ENCODE results near the gene ARL6IP4.

DNA sequence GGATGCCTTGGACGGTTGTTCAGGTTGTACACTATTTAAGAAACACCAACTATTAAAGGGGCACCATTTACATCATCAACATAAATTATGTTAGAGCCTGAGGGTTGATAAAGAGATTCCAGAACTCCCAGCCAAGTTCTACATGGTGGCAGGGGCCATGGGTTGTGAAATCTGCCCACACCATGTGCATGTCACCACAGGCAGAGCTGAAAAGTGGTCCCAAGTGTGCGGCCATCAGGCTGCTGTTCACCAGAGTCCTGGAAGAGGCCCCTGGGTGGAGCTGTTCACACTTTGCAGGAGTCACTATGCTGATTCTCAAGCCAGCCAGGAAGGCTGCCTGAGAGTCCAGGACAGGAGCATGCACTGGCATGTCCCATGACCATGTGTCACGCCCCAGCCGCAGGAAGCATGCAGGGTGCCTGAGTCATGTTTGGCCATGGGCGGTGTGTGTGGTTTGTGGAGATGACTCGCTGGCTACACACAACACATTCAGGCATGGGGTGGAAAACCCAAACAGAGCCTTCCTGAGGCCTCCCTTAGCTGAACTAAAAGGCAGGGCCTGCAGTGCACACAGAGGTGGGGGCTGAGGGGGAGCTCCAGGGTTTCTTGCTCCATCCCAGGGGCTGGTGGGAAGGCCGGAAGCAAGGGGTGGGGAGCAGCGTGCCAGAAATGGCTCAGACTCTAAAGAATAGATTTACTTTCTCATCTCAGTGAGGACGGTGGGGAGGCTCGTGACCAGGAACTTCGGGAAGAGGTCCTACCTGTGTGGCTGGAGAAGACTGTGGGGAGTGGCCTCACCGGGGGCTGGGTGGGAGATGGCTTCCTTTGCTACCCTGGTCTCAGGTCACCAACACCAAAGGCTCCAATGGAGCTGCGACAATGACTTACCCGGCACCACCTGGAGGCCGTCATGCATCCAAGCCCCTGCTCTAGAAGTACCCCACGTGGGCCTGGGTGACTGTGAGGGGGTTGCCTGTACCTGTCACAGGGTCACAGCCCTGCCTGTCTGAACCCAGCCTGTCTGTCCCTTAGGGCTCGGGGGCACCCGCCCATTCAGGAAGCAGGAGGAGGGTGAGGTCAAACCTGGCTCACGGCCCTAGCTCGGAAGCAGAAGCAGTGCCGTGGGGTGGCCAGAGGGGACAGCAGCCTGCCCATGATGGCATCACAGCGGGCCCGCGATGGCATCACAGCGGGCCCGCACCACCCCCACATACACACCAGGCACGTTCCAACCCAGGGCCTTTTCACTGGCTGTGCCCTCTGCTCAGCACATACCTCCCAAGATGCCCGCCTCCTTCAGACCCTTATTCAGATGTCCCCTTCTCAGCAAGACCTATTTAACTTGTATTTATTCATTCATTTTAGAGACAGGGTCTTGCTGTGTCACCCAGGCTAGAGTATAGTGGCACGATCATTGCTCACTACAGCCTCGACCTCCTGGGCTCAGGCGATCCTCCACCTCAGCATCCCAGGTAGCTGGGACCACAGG is 19.1 kb downstream of the ABCB9 start:
- PRO-cap, 2 experiments: no peak in any of the 2 experiments

DNA sequence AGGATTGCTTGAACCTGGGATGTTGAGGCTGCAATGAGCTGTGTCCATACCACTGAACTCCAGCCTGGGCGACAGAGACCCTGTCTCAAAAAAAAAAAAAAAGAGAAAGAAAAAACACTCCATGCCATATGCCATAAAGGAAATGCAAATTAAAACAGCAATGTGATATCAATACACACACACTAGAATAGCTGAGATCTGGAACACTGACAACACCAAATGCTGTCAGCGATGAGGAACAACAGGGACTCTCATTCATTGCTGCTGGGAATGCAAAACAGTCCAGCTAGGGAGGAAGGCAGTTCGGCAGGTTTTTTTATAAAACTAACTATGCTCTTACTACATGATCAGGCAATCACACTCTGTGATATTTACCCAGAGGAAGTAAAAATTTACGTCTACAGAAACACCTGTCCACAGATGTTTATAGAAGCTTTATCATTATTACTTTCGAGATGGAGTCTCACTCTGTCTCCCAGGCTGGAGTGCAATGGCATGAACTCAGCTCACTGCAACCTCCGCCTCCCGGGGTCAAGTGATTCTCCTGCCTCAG is 3.5 kb upstream of the ABCB9 start:
- PRO-cap, 2 experiments: no peak in any of the 2 experiments

DNA sequence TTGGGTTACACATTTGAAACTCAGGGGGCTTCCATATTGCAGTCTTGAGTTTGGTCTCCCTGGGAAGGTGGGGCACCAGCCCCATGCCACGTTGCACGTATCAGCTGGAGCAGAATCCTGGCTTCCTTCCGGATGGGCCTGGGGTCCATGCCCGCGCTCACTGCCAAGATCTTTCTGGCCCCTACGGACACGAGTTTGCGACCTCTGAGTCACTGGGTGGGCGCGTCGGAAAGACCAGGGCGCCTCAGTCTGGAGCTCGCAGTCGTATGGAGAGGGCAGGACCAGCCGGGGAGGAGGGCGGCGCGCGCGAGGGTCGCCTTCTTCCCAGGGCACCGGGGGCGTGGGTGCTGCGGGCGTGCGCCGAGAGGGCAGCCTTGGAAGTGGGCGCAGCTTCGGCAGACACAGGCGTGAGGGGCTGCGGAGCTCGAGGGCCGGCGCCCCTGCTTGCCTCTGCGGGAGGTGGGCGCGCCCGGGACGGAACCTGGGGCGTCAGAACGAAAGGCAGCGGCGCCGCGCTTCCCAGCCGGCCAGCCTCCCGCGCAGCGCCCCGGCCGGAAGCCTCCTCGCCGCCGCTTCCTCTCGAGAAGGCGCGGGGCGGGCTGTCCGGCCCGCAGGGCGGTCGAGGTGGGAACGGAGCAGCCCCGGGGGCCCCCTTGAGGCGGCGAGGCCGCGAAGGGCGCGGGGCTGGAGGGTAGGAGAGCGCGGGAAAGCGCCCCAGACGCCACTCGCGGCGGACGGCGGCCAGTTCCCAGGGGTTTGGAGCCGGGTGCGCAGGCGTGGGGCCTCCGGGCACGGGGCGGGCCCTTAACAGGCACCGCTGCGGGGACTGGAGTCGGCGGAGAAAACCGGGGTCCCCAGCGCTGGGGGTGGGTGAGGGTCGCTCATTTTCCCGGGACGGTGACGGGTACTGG is at the start of gene ARL6IP4:
TSS of gene ARL6IP4 (plus strand) at position 560 of the 911 bp plus-strand sequence.
- PRO-cap, 2 experiments: peak in 2 of 2 experiments; most common plus-strand start position 582 of the sequence (in 1); most common minus-strand start position 461 of the sequence (in 1)

GRCh38 chr12:123043596-123043941 is 63.1 kb downstream of the ARL6IP4 start:
- PRO-cap, 2 experiments: peak in 1 of 2 experiments; most common plus-strand start chr12:123043750 (in 1); most common minus-strand start chr12:123043712 (in 1)

GRCh38 chr12:123142723-123143591 is 7.9 kb downstream of the PITPNM2 start:
- PRO-cap, 2 experiments: no peak in any of the 2 experiments

- PRO-cap, 2 experiments: no peak in any of the 2 experiments
Observed at GRCh38 chr12:123150090-123150357, 866 bp downstream of the PITPNM2 start.

GRCh38 chr12:123227730-123228217 is 5.2 kb downstream of the MPHOSPH9 start:
- PRO-cap, 2 experiments: no peak in any of the 2 experiments

GRCh38 chr12:123266959-123267471 is 4.6 kb downstream of the CDK2AP1 start:
- PRO-cap, 2 experiments: no peak in any of the 2 experiments

GRCh38 chr12:123268732-123269915 is 2.5 kb downstream of the CDK2AP1 start:
- PRO-cap, 2 experiments: no peak in any of the 2 experiments

DNA sequence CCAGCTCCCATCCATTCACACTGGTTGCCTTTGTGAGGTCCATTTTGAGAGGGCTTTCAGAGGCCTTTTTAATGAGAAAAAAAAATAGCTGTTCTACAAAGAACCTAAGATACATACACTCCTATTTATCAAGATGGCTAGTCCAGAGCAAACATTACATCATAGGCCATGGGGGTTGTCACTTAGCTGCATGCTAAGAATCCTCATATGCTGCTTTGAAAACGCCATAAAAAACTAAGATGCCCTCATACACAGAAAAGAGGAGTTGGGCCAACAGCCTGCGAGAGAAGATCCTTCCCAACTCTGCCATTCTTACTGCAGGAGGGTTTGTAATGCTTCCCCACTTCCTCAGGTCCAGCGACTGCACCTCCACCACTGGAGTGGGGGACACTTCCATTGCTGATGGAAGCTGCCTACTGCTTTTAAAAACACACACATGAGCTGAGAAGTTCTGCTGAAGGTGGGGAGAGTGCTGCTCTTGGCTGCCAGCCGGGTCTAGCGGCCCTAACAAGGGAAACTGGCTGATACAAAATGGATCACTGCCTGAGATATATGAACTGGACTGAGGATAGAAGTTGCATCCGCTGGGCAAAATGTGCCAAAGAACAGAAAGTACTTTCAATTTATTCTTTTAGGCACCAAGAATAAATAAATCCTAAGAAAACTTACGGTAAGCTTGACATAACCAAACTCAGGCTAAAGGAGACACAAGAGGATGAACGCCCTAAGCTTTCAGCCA is 22.1 kb upstream of the CDK2AP1 start:
- PRO-cap, 2 experiments: no peak in any of the 2 experiments

DNA sequence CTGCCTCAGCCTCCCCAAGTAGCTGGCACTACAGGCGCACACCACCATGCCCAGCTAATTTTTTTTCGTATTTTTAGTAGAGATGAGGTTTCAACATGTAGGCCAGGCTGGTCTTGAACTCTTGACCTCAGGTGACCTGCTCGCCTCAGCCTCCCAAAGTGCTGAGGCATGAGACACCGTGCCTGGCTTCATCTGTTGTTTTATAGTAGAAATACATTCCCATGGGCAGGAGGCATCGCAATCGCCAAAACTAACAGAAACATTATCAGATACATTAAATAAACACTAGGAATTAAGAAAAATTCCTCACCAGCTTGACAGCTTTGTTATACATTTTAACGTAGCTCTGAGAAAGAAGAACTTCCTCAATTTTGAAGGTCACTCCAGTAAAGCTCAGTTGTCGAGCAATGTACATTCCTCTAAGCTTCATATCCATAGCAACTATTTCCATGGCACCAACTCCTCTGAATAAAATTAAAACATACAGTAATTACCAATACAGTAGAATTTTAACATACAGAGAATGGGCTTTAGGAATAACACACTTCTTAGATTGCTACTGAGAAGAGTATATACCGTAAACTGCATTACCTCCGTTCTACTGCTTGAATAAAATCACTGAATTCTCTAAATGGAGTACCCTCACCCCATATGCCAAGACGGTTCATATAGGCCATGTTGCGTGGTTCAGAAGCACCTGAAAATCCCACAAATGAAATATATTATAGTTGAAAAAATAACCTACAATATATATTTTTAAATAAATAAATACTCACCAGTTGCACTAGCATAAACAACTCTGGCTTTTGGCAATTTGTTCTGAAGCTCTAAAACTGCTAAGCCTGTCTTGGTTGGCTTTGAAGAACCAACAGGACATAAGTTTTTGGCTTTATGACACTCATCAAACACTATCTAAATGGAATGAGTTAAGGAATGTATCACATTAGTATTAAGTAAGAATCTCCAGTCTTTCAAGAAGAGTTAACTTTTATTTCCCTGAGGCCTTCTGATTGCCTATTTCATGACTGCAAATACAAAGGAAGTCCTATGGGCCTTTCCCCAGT is 37.2 kb downstream of the SBNO1 start:
- PRO-cap, 2 experiments: no peak in any of the 2 experiments

- PRO-cap, 2 experiments: no peak in any of the 2 experiments
Observed at GRCh38 chr12:123420612-123421152, 15.8 kb downstream of the RILPL2 start.

- PRO-cap, 2 experiments: no peak in any of the 2 experiments
Observed at GRCh38 chr12:123444616-123445003, 8.1 kb upstream of the RILPL2 start.

- PRO-cap, 2 experiments: no peak in any of the 2 experiments
Observed at GRCh38 chr12:123534249-123534807, 809 bp upstream of the RILPL1 start.

GRCh38 chr12:124026778-124027099 is 53.7 kb downstream of the ZNF664 start:
- PRO-cap, 2 experiments: no peak in any of the 2 experiments

- PRO-cap, 2 experiments: no peak in any of the 2 experiments
Observed at GRCh38 chr12:124190828-124191447, 104.0 kb upstream of the RFLNA start.

DNA sequence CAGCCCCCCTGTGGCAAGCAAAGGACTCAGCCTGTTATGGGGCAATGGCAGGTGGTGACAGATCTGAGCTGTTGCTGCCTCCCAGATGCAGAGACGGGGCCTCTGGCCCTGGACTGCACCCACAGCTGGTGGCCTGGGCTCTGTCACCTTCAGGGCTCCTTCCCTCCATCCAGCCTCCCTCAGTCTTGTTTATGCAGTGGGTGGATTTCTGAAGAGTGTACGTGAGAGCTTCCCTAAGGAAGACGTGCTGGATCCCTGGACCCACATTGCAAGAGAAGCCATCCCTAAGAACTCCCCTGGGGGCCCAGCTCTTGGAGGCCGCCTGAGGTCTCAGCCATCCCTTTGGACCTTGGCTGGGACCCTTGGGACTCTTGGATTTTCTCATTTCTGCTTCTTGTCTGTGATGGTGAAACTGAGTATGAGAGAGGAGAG is 5.2 kb downstream of the RFLNA start:
- PRO-cap, 2 experiments: no peak in any of the 2 experiments

DNA sequence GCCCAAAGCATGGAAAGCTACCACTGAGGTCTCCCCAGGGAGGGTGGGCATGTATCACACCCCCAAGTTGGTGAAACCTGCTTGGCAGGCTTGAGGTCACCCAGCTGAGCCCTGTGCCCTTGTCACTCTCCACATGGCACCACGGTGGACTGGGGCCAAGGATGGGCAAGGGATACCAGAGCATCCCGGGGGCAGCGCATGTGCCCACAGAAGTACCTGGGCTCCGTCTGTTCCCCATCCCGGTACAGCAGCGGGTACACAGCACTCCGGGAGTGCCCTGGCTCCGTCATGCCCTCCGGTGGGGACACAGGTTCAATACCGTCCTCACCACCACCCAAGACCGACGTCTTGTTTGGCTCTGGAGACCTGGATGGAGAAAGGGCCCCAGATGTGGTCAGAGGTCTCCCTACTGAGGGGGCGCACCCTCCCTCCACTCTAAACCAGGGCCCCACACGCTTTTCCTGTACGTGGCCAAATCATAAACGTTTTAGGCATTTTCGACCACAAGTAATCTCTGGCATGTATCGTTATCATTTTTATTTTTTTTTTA is 38.1 kb downstream of the RFLNA start:
- PRO-cap, 2 experiments: no peak in any of the 2 experiments

- PRO-cap, 2 experiments: no peak in any of the 2 experiments
Observed at GRCh38 chr12:124379725-124380956, 85.2 kb downstream of the RFLNA start.

DNA sequence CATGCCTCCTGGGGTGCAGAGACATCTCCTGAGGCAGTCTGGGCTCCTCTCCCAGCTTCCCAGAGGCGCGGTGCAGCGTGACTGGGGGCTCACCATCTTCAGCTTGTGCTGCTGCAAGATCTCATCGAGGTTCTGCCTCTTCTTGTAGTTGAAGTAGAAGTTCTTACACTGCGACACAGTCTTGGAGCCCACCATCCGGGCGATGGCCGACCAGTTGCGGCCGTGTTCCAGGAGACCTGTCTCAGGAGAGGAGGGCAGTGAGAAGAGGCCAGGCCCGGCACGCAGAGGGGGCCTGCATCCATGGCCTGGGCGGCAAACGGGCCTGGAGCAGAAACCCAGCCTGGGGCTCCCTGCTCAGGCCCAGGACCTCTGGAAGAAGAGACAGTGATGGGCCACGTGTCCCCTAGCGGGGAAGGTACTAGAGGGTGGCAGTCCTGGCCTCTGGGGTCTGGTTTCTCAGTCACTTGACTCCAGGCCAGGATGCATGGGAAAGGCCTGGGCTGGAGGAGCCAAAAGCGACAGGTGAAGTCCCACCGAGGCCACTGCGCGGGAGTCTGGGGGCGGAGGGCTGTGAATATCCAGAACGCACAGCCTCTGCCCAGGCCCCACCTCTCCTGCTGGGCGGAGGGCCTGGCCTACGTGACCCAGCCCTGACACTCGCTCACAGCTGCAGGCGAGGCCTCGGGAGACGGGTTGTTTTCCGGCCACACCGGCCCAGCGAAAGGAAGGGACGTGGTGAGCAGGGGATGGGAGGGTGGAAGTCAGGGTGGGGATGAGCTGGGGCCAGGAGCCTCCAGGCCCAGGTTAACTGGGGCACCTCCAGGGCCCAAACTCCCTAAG is 91.0 kb downstream of the RFLNA start:
- PRO-cap, 2 experiments: no peak in any of the 2 experiments